Heart right ventricle (tissue), 2 donors: ENCODE data around the genes P4HA3 and KCNE3.

- PRO-cap, 2 experiments = peak in 2 of 2 experiments; most common plus-strand start chr11:73308889 (in 2); most common minus-strand start chr11:73308721 (in 1)
These were observed 481 bp downstream of the ARHGEF17 start for GRCh38 chr11:73308383-73309131.

DNA sequence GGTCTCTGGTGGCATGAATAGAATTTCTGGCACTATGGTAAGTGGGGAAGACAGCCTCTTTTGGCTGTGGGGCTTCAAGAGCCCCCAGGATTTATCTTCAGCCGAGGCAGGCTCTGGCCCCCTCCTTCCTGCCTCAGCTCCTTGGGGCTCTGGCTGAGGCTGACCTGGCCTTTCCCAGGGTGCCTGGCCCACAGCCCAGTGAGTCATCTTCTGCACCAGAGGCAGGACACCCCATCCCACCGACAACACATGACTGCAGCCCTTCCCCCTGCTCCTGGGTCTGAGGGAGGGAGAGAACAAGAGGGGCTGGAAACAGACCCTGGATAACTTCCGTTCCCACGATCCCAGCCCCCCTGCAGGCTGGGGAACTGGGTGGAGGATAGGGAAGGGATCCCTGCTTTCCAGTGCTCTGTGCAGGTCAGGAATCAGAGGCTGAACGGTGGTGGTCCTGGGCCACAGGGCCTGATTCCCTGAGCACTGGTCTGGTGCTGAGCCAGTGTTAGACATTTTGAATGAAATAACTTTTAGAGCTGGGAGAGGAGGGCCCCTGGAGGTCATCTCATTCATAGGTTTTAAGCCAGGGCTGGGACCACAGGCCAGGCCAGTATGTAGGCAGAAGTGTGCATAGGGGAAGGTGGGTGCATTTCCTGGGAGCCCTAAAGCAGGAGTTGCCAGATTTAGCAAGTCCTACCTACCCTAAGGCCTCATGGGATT, 26.6 kb downstream of the ARHGEF17 start:
- PRO-cap, 2 experiments = peak in 2 of 2 experiments; most common plus-strand start position 404 of the sequence (in 1); most common minus-strand start position 143 of the sequence (in 1)

- PRO-cap, 2 experiments = no peak in any of the 2 experiments
These were observed 89.2 kb downstream of the RELT start for GRCh38 chr11:73465274-73465833.

DNA sequence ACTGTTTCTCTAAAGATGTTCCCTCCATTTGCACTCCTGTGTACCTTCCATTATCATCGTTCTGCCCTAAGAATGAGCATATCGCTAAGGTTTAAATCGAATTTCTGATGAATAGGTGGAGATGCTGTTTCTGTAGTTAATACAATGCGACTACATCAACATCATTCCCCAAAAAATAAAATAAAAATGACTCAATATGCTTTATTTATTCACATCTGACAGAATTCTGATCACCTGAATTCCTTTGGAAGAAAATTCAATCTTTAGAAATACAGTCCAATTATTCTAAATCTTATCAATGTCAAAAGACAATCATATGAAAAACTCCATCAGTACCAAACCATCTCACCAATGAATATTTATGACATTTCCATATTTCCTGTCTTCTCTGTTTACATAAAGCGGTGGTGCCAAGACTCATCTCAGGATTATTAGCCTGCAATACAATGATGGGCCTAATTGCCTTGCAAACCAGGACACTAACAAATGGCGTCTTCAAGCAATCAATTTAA, 2.3 kb downstream of the FAM168A start:
- PRO-cap, 2 experiments = no peak in any of the 2 experiments

GRCh38 chr11:73648389-73649100, 2.2 kb downstream of the PLEKHB1 start:
- PRO-cap, 2 experiments = no peak in any of the 2 experiments

GRCh38 chr11:73784277-73784707, 3.4 kb upstream of the MRPL48 start:
- PRO-cap, 2 experiments = no peak in any of the 2 experiments

DNA sequence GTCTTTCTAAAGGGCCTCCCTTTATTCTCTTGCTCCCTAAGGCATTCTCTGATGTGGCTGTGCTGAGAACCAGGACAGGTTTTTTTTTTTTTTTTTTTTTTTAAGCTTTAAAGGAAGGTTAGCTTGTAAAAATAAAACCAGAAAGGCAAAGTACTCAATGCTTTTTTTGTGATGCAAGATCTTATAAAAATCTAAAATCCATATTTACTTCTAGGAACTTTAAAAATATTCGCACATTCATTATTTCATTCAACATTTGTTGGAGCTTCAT, 2.8 kb upstream of the MRPL48 start:
- PRO-cap, 2 experiments = no peak in any of the 2 experiments

DNA sequence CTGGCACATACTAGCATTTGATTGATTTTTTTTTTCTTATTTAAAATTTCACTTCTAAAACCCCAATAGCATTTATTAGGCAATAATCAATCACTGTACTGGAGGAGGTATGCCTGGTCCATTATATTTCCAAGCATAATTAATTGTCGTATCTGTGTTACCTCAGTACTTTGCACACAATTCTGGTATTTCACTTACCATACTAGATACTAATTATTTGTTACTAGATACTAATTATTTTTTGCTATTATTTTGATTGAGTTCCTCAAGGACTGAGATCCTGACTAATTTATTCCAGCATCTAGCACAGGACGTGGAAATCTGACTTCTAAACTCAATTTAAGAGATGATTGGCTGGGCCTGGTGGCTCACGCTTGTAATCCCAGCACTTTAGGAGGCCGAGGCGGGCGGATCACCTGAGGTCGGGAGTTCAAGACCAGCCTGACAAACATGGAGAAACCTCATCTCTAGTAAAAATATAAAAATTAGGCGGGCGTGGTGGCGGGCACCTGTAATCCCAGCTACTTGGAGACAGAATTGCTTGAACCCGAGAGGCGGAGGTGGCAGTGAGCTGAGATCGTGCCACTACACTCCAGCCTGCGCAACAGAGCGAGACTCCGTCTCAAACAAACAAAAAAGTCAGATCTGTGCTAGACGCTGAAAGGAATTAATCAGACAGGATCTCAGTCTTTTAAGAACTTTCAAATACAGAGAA, 596 bp upstream of the MRPL48 start:
- PRO-cap, 2 experiments = no peak in any of the 2 experiments

DNA sequence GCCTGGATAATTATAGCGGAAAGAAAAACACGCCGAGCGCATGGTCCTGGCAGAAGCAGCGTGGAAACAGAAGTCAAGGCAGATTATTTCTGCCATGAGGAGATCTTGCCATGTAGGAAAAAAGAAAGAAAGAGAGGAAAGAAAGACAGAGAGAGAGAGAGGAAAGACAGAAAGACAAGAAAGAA, 1.2 kb upstream of the UCP2 start:
- PRO-cap, 2 experiments = no peak in any of the 2 experiments

DNA sequence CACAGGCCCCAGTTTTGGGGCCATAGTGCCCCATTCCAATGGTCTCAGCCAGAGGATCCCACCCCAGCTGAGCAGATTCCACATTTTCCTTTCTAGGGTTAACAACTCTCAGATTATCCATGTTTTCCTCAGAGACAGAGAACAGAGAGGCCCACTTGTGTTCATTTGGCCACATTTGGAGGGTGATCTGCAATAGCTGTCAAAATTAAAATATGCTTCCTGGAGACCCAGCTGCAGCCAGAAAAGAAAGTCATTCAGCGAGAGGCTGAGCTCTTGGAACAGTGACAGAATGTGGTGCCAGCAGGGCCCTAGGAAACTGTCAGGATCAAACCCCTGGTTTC, 4.2 kb downstream of the UCP3 start:
- PRO-cap, 2 experiments = no peak in any of the 2 experiments

DNA sequence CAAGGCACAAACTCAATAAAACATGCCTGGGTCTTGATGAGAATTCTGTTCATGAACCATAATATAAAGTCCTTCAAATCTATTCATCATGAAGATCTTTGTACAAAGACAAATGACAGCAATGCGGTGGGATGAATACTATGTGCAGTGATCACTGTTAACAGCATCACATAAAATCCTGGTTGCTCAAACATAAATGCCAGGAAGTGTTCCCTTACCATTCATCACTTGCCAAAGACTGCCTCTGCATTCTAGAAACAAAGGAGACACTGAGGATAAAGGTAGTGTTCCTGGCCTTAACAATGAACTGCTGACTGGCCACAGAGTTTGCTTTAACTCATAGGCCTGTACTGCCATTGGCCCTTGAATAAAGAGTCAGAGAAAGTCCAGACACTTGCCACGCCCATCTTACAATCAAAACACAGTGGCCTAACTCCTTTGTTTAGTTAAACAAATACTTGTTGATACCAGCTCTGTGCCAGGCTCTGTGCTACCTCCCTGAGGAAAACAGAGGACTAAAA, 29.5 kb downstream of the C2CD3 start:
- PRO-cap, 2 experiments = peak in 1 of 2 experiments; most common minus-strand start position 304 of the sequence (in 1)

GRCh38 chr11:74311333-74311858, at the start of gene P4HA3:
P4HA3 (minus strand) TSS chr11:74311640.
- PRO-cap, 2 experiments = peak in 1 of 2 experiments; most common plus-strand start chr11:74311779 (in 1); most common minus-strand start chr11:74311611 (in 1)

GRCh38 chr11:74319080-74319576, 7.7 kb upstream of the P4HA3 start:
- PRO-cap, 2 experiments = no peak in any of the 2 experiments

GRCh38 chr11:74467391-74468546, at the start of gene KCNE3:
KCNE3 (minus strand) TSS chr11:74467549.
- PRO-cap, 2 experiments = peak in 2 of 2 experiments; most common plus-strand start chr11:74467655 (in 1); most common minus-strand start chr11:74467549 (in 2)

DNA sequence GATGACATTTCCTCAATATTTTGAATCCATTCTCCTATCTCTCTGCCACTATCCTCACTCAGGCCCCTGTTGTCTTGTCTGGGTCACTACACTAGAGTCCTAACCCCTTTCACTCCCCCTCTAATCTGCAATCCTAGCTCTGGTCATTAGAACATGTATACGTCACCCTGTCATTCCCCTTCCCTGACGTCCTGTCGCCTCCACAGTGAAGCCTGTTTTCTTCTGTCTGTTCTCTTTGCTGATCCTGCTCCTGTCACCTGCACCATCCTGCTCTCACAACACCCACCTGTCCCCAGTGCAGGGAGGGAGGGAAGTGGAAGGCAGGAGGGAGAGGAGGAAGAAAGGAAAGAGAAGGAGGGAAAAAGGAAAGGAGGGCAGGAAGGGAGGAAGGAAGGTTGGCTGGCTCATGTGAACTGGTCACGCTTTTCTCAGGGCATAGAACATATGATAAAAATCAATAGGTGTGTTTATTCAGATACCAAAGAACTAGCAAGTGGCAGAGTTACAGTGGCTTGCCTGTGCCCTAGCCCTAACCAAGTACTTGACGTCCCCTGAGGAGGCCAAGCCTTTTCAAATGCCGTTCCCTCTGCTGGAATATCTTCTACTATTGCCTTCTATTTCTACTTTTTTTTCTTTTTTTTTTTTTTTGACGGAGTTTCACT, 33.7 kb downstream of the CHRDL2 start:
- PRO-cap, 2 experiments = no peak in any of the 2 experiments

DNA sequence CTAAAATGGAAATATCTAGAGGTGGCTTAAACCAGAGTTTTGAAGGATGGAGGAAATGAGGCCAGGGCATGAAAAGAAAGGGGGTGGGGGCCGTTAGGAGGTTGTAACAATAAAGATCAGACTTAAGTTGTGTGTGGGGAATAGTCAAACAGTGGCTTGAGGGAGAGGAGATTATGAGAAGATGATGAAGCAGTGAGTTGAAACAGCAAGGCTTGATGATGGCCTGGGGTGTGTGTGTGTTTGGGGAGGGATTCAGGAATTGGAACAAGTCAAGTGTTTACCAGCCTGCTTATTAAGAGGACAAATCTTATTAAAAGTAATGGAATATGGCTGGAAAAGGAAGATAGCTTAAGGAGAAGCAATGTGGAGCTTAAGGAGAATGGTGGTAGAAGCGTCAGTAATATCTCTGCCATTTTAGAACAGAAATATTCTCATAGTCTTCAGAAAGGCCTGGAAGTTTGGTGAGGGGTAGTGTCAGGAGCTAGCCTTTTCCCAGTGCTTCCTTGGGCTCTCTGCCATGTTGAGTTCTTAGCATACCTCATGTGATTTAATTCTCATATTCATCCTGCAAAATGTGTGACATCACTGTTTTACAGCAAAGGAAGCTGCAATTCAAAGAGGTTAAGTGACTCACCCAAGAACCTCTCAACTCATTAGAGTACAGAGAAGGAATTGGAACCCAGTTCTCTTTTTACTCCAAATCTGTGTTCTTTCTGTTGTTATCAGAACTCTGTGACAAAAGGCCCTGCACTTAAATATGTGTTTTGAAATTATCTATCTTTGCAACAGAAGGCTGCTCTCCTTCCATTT, 71.9 kb downstream of the RNF169 start:
- PRO-cap, 2 experiments = peak in 1 of 2 experiments; most common plus-strand start position 653 of the sequence (in 1); most common minus-strand start position 514 of the sequence (in 1)

DNA sequence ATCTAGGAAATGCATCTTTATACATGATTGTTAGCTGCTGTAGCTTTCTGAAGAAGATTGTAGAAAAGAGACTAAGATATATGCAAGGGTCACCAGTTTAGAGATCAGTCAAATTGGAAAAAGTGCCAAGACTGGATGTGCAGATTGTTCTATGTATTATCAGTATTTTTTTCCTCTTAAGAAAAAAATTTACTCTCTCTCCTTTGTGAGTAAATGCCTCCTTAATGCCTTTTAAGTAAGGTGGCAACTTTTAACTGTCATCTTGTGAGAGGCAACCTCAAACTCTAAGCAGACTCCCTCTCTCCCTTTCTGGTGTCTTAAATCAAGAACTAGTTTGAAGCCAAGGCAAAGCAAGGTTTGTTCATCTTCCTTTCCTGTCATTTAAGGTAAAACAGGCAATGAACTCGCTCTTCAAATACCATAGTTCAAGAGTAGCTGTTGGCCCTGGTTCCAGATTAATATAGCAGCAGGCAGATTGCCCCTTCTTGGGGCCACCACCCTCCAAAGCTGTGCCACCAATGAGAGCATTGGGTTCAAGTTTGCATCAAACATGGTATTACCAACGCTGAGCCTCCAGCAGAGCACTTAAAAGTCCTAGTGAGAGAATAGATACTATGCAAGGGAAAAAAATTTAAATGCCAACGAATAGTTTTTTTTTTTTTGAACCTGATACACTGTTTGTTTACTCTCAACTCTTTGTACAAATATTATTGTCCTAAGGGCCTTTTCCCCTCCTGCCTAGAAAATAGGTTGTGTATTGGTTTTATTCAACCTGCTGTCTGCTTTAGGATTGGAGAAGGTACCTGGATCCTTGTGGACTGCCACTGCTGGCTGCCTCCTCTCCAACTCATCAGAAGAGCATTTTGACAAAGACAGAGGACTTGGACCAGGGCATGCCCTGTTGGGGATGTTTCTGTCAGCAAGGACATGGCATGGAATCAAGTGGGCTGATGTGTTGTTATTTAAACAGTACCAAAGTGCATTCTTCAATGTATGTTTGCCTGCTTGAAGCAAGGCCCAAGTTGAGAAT, 93.0 kb downstream of the RNF169 start:
- PRO-cap, 2 experiments = no peak in any of the 2 experiments

DNA sequence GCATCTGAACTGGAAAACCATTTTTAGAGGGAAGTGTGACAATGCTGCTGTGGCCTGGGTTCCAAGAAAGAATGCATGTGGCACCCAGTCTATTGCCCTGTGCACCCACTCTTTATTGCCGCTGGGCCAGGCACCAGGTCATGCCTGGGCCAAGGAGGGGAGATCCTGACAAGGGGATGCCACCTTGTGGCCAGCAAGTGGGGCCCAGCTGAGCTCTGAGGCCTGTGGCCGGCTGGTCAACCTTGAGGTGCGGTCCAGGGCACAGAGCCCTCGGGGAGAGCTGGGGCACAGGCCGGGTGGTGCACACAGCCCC, 94.2 kb downstream of the RNF169 start:
- PRO-cap, 2 experiments = no peak in any of the 2 experiments

- PRO-cap, 2 experiments = no peak in any of the 2 experiments
These were observed 2.2 kb downstream of the SLCO2B1 start for GRCh38 chr11:75152731-75153967.

GRCh38 chr11:75170906-75171238, 20.0 kb downstream of the SLCO2B1 start:
- PRO-cap, 2 experiments = no peak in any of the 2 experiments